Measurements from ENCODE around the genes HRK and KSR2.

DNA sequence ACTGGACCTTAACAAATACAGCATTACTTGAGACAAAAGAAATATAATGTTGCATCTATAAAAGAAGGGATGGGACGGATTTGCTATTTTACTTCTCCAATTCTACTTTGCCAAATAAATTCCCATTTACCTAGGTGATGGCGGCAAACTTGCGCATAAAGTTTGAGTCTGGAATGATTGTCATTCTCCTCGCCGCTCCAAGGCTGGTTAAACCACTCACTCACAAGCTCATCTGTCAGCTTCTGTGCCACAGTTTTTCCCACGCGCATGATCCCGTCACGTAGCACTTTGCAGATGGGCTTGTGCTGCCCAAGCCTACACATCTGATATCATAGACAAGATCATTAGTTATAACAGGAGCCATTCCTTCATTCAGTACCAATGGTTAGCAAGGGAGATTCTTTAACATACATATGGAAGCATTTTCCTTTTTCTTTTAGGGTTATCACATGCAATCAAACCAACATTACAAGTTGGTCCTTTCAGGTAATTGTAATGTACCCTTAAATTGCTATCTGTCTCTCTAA lies 293.4 kb downstream of the MED13L start:
- RRBS: no CpG with 5 or more reads among the region's 9 CpGs

- RRBS: no CpG with 5 or more reads among the region's 2 CpGs
Observed at GRCh38 chr12:116078717-116079416, 198.6 kb downstream of the MED13L start.

- RRBS: no CpG with 5 or more reads among the region's 12 CpGs
Observed at GRCh38 chr12:116123130-116124265, 154.0 kb downstream of the MED13L start.

DNA sequence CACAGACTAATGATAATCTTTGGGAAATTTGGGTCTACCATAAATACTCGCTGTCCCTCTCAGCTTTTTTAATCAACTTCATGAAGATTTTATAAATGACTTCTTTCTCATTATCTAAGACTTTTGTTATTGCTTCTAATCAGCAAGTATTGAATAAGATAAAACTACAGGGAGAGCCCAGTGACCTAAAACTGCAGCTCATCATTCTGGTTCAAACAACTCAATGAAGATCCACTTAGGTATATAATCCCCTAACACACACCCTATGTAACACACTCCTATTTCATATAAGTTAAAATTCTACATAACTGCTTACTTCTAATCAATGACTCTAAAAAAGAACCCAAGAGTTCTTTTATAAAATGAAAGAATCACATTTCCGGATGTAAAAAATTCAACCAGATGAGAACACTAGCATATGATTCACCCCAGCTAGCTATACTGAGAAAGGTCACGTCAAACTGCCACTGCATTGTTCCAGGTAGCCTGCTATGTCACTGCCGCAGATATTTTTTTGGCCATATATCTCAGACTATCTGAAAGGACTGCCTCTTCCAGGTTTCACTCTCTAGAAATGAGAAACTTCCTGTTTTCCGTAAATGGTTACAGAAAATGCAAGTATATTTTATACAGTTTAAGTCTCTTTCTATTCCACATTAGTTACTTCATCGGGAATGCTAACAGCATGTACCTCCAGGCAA lies 105.4 kb downstream of the MED13L start:
- RRBS: no CpG with 5 or more reads among the region's 6 CpGs

- RRBS: no CpG with 5 or more reads among the region's 4 CpGs
Observed at GRCh38 chr12:116264514-116265375, 12.7 kb downstream of the MED13L start.

DNA sequence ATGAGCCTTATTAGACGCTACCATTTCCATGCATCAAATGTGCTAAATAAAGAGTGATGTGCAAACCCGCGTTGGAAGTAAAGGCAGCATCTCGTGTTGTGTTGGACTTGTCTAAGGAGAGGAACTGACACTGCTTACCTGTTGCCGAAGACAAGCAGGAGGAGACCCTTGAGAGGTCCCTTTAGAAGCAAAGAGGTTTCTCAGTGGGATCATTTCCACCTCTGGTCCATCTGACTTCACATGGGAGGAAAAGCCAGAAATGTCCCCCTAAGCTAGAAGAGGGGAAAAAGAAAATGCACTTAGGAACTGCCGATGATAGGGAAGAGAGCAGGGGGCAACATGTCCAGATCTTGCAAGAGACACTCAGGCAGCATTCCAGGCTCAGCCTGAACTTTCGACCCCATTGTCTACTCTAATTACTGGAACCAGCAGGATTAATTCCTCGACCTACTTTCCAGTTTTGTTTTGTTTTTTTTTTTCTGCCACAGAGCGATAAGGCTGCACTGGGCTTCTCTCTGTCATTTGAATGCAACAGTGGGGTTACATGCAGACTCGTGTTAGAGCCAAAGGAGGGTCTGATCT lies 68.6 kb upstream of the MED13L start:
- RRBS: no CpG with 5 or more reads among the region's 10 CpGs

GRCh38 chr12:116360927-116361215 lies 83.4 kb upstream of the MED13L start:
- RRBS: no CpG with 5 or more reads among the region's 2 CpGs

DNA sequence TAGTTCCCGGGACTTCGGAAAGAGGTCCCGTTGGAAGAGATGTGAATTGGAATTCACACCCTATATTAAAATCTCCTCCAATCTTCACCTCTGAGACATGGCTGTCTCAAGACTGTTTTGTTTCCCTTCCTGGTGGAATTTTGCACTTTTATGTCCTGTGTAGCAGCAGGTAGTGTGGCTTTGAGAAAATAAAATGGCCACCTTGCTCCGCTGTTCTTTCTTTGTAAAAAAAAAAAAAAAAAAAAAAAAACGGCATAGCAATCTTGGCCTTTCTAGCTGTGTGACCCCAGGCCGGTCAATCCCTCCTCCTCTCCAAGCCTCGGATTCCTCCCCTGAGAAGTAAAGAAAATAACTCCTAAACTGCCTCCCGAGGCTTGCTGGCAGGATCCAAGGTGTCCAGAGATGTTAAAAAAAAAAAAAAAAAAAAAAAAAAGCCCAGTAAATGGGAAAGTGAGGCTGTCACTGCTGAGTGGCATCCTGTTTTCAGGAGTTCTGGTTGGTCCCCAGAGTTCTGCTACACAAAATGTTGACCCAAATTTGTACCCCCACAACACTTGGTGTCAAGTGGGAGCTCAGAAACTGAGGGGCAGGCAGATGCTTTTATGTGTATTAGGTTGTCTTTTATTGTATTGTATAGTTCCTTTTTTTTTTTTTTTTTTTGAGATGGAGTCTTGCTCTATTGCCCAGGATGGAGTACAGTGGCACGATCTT lies 23.9 kb upstream of the MAP1LC3B2 start:
- RRBS: no CpG with 5 or more reads among the region's 9 CpGs

DNA sequence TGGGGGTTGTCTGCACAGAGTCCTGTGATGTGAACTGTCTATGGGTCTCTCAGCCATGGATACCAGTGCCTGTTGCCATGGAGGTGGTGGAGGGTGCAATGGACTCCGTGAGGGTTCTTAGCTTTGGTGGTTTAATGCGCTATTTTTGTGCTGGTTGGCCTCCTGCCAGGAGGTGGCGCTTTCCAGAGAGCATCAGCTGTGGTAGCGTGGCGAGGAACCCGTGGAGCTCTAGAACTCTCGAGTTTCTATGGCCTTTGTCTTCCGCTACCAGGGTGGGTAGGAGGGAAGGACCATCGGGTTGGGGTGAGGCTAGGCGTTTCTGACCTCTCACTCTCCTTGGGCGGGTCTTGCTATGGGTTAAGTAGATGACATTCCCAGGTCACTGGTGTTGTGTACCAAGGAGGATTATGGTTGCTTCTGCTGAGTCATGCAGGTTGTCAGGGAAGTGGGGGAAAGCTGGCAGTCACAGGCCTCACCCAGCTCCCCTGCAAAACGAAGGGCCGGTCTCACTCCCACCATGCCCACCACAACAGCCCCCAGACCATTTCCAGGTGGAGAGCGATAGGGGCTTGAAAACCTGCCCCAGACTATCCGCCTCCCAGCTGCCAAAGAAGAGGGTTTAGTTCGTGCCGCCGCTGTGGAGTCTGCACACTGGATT lies 21.7 kb downstream of the RNFT2 start:
- RRBS: no CpG with 5 or more reads among the region's 18 CpGs

DNA sequence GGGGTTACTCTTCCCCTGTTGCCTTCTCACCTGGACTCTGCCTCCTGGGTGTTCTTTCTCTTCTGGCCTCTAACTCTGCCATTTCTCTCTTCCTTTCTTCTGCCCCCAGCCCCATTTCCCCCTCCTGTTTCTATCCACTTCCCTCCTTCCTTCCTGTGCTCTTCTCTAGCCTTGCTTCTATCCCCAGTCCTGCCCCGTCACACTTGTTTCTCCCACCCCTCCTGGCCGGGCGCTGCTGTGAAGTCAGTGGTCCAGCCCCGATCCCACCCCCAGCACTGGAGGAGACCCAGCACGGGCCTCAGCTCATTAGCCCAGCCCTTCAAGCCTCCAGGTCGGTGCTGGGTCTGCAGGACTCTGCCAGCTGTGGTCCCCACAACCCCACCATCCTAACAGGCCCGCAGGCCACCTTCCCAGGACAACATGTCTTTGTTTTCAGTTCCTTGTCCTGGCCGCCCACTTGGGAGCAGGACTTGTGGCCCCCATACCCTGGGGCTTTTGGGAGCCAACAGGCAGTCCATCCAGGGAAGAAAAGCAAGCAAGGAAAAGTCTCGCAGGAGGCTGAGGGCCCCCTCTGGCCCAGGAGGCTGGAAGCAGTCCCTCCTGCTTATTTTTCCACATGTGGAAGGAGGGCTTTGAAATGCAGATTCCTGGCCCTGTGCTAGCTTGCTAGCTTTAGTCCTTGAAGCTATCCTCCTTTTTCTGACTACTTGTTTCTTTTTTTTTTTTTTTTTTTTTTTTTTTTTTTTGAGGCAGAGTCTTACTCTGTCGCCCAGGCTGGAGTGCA lies 60.0 kb downstream of the HRK start:
- RRBS: no CpG with 5 or more reads among the region's 10 CpGs

- RRBS: 2% methylated on average over 21 of the region's 51 CpGs
Observed at GRCh38 chr12:116879481-116880133, 1.6 kb downstream of the HRK start.

DNA sequence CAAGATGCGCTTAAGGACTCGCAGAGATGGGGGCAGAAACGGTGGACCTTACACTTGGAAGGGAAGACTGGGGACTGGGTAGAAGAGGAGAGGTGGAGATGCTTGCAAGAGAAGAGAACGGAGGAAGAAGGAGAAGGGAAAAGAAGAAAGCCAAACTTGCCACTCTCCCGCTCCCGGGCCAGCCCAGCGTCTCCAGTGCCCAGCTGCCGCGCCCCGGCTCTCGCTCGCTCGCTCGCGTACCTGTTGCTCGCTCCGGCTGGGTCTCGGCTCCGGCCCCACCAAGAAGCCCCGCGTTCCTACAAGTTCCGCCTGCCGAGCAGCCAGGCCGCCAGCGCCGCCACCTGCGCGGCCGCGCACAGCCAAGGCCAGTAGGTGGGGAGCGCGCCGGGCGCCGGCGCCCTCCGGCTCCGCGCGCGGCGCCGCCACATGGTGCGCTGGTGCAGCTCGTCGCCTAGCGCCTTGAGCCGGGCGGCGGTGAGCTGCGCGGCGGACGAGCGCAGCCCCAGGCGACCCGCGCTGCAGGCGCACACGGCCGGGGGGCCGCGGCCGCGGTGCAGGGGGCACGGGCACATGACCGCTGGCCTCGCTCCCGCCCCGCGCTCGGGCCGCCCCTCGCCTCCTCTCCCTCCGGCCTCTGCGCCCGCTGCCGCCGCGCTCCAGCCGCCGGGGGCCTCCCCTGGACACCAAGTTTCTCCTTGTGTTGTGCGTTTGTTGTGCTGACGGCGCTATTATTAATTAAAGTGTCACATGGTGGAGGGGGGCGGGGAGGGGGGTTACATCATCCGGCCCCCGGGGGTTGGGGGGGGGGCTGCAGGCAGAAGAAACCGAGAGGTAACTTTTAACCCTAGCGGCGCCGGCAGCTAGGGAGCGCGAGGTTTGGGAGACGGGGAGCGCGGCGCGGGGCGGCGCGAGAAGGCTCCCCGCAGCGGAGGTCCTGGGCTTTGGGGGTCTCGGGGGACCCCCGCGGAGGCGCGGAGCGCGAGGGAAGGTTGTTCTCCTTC lies at the start of gene HRK:
Gene HRK (minus strand): TSS at position 706 of the 1,001 bp plus-strand sequence.
- RRBS: 2% methylated on average over 53 of the region's 111 CpGs

DNA sequence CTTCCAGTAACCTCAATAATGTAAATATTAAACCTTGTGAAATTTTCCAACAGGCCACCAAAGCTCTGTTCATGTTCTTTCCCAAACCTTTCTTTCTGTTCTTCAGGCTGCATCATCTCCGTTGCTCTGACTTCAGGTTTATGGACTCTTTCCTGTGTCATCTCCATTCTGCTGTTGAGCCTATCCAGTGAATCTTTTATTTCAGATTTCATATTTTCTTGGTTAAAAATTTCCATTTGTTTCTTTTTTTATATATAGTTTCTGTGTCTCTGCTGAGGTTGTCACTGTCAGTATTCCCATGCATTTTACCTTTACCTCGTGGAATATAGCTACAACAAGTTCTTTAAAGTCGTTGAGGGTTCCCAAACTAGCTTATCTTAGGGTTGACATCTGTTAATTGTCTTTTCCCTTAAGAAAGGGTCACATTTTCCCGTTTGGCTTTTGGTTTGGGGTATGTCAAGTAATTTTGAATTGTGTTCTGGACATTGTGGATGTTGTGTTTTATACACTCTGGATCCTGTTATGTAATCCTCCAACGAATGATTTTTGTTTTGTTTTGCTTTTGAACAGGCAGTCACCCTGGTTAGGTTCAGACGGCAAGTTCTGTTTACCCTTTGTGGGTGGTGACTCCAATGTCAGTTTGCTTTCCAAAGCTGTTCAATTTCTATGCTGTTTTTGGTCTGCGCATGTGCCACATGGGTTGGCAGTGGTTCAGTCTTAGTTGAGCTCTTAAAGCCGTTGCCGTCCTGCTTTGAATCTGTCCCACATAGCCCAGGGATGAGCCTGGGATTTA lies 85.0 kb downstream of the TESC start:
- RRBS: no CpG with 5 or more reads among the region's 9 CpGs

DNA sequence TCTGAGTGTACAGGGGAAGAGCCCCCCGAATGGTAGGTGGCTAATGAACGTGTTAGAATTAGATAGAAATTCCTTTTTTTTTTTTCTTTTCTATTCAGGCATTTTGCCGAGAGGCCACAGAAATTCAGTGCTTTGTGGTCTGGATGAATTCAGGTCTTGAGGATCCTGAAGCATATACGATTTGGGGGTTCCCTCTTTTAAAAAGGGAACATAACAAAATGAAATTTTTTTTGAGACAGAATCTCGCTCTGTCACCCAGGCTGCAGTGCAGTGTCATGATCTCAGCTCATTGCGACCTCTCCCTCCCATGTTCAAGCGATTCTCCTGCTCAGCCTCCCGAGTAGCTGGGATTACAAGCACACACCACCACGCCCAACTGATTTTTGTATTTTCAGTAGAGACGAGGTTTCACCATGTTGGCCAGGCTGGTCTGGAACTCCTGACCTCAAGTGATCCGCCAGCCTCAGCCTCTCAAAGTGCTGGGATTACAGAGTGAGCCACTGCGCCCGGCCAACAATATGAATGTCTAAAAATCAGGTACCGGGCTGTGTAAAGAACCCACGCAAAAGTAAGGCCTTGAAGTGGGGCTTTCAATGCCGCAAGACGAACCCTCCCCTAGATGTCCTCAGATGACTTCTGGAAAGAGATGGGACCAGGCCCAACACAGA lies 30.1 kb downstream of the TESC start:
- RRBS: no CpG with 5 or more reads among the region's 17 CpGs

GRCh38 chr12:117130269-117130577 lies 31.0 kb upstream of the TESC start:
- RRBS: no CpG with 5 or more reads among the region's 1 CpG

- RRBS: under 1% methylated on average over 9 of the region's 43 CpGs
Observed at GRCh38 chr12:117189634-117190131, 587 bp downstream of the FBXO21 start.

GRCh38 chr12:117334129-117334504 lies 27.3 kb downstream of the NOS1 start:
- RRBS: no CpG with 5 or more reads among the region's 3 CpGs

DNA sequence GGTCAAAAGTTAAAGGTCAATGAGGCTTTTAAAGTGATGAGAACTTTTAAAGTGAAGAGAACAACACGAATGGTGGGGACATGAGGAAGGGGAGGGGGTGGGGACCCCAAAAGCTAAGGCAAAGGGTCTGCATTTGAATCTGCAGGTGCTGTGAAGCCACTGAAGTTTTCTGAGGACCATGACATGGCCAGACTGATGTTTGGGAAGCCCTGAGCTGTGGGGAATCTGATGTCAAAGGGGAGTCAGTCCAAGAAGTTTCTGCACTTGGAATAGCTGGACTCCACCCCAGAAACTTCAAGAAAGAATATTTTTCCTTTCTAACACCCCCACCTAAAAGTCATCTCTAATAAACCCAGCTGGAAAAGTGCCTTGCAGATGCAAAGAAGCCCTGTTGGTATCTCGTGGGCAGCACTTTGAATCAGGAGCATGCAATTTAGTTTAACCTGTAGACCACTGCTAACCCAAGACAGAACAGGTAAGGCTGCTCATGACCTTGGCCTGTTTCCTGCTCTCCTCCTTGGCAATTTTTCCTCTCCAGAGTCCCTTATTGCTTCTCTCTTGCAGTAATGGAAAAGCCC lies 200.8 kb upstream of the NOS1 start:
- RRBS: no CpG with 5 or more reads among the region's 2 CpGs

DNA sequence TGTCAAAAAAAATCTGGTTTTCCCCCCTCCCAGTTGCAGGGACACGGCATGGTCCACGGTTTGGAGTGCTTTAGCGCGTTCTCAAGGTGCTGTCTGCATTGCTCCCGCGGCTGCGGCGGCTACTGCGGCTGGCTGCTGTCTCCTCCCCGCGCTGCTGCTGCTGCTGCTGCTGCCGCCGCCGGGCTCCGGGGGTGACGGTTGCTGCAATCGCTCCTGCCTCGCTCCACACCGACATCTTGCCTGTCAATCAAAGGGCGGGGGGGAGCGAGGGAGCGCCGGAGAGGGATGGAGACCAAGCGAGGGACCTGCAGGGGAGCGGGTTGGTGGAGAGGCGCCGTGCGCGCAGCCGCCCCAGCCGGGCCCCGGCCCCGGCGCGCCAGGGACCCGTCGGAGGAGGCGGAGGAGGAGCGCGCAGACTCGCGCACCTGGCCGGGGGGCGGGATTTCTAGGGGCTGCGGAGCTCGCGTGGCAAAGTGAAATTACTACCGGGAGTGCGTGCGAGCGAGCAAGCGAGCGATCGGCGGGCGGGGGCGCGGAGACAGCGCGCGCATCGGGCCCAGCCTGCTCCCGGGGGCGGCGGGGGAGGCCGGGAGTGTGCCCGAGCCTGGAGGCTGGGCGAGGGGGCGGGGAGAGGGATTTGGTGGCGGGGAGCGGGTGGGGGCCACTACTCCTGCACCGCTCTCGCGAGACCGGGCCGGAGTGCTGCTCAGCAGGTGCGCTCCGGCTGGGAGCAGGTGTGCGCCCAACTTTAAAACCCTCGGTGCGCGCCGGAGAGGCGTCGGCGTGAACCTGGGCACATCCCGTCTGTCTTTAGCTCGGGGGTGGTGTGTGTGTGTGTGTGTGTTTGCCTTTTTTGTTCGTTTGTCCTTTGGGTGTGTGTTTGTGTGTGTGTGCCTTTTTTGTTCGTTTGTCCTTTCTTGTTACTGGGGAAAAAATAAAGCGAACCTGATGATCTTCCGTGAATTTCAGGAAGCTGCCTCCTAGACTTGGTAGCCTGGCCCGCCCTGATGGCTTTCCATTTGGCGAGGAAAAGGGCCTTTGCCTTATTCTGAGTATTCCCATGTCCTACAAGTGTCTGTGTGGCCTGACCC lies at the start of gene KSR2:
Gene KSR2 (minus strand): TSS at position 249 of the 1,091 bp plus-strand sequence.
- RRBS: 2% methylated on average over 48 of the region's 94 CpGs